Melanocyte of skin (primary cell): ENCODE data around the gene GPA33.

DNA sequence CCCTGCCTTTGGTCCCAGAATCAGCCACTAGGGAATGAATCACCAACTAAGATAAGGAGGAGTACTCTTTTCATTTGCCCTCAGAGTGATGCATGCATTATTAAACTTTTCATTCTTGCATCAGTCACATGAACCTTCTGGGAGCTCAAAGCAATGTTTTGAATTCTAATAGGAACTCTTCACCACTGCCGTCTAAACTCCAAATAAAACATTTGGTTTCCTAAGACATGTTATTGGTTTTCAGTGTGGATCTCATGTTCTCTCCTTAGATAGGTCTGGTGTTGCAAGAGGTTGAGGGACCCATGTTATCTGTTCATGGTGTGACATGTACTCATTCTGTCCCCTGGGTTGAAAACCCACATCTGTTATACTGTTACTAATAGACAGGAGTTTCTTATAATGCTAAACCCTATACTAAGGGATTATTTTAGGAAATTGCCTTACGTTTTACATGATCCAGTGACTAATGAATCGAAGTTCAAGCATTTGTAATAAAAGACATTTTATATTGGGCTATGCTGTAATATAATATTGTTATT is 17.8 kb upstream of the HSD17B7 start:
- CAGE, long polyA plus RNA, 2 experiments: no peak in any of the 2 experiments

GRCh38 chr1:163166688-163167057 is 36.0 kb downstream of the RGS5 start:
- CAGE, long polyA plus RNA, 2 experiments: no peak in any of the 2 experiments

DNA sequence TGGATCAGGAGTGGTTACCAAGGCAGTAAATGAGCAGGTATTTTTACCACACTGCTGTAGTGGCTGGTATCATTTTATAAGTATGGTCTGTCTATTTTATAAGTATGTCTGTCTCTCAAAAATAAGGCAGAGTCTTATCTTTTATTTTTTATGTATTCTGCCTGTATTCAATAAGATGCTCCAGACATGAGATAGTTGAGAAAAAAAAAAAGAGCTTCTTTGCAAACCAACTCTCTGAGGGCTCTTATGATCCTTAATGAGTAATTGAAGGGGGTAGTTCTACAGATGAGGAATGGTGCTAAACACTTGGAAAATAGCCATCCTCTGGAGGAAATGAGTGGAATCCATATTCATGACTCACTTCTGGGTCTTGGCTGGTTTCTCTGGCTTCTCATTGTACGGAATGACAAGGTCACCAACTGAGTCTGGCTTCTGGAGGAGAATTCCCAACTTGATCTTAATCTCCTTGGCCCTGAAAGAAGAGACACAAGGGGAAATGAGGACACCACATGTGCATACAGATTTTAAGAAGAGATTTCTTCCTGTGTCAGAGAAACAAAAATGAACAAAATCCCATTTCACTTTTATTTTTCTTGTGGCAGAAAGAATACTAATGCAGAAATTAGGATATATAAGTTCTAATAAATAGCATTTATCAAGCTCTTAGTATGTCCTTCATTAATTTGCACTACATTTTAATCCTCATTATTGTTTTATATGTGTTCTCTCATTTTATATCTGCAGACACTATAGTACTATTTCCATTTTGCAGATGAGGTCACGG is 34.6 kb downstream of the RGS5 start:
- CAGE, long polyA plus RNA, 2 experiments: no peak in any of the 2 experiments

DNA sequence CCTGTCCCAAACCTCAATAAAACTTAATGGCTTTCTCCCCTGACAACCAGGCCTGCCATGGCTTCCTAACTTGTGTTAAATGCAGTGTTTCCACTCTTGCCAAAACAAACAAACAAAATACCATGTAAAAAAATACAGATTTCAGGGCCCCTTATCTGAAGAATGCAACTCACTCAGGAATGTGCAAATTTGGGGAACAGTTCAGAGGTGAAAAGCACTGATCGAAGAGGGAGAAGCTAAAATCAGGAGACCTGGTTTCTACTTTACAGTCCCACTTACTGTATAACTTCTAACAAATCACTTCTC is 814 bp upstream of the NUF2 start:
- CAGE, long polyA plus RNA, 2 experiments: no peak in any of the 2 experiments

DNA sequence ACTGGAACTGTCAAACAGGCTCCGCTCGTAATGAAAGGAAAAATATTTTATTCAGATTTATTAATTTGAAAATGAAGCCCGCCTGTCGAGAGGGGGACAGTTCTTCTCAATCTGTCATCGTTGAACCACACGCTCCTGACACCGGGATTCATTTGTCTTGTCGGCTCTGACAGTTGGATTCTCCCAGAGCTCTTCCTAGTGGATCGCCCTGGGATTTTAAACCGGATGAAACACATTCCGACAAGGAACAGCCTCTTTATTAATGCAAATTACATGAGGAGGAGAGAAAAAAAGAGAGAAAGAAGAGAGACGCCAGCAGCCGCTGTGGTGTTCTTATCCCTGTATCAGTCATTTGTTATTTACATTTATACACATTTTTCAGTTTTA is 238.2 kb upstream of the PBX1 start:
- CAGE, long polyA plus RNA, 2 experiments: no peak in any of the 2 experiments

DNA sequence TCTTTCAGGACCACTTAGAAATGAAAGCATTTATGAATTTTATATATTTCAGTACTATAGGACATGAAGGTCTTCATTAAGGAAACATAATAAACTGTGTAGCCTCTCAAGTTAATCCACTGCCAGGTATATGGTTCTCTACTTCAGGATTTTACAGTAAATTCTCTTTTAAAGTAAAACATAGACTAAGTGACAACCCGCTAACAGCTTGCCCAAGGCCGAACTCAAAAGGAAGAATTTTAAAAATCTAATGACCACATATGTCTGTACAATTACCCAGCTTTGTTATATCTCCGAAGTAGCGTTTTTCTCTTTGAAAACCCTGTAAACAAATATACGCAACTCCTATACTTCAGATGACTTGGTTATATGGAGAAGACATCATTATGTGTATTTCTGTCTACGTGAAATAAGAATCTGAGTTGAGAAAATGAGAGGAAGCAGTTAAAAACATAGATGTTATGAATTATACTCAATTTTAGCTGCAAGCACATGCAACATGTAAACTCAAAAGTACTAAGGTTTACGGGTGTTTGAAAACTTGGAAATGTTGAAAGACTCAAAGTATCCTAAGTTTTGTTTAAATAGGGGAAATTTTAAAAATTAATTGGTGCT is 2.0 kb downstream of the PBX1 start:
- CAGE, long polyA plus RNA, 2 experiments: no peak in any of the 2 experiments

GRCh38 chr1:164627009-164627718 is 68.2 kb downstream of the PBX1 start:
- CAGE, long polyA plus RNA, 2 experiments: no peak in any of the 2 experiments

- CAGE, long polyA plus RNA, 2 experiments: no peak in any of the 2 experiments
Measured at GRCh38 chr1:164699531-164700890, 141.0 kb downstream of the PBX1 start.

GRCh38 chr1:164709820-164710557 is 151.0 kb downstream of the PBX1 start:
- CAGE, long polyA plus RNA, 2 experiments: no peak in any of the 2 experiments

- CAGE, long polyA plus RNA, 2 experiments: no peak in any of the 2 experiments
Measured at GRCh38 chr1:164712016-164713146, 153.4 kb downstream of the PBX1 start.

GRCh38 chr1:164748048-164749189 is 189.4 kb downstream of the PBX1 start:
- CAGE, long polyA plus RNA, 2 experiments: no peak in any of the 2 experiments

- CAGE, long polyA plus RNA, 2 experiments: no peak in any of the 2 experiments
Measured at GRCh38 chr1:165281146-165281345, 75.5 kb downstream of the LMX1A start.

DNA sequence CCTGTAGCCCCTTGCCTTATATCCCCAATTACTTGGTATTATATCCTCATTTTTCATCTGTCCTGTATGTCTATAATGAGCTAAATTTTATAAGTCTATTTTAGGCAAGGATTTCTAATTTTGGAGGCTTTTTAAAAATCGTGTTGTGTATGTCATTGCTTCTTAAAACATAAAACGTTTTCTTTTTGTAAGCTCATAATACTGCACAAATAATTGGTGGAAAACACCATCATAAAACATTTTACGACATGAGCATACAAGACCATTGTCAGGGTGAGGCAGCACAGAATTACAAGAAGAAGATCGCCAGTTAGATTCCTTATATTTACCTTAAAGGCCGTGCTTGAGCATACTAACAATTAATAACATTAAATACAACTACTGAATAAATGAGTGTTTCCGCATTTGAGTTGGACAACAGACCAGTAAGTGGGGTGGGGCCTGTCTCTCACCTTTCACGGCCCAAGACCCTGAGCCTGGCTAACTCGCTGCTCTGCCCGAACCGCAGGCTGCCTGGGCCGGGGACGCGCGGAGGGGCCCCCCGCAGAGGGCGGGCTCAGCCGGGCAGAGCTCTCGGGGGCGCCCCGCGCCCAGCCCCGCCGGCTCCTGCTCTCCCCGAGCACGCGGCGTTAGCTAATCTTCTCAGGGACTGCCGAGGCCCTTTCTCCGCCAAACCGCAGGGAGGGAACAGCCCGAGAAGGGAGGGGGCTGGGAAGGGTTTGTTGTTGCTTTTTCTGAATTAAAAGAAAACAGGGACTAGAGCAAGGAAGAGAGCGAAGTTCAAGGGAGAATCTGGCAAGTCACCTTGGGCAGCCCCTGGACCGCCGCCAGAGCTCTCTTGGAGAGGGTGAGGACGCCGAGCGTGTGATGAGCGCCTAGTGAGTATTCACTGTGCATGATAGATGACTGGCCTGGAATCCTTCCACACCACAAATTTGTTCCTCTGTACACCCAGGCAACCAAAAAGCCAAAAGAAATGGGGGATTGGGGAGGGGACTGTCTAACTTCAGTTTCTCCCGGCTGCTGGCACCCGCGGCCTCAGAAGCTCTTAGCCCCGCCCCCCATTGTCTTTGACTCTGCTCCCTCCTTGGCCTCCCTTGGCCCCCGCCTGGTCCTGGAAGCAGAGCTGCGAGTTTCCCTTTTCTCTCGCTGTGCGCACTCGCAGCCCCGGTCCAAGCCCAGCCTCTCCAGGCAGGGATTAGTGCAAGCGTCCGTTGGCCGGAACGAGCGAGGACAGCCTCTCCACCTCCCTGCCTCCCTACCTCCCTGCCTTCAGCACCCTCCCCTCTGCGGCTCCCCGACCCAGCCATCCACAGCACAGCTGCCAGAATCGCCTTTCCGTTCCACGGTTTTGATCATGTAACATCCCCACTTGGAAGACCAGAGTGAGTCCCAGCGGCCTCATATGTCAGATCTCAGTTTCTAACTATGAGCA is 19.6 kb upstream of the LMX1A start:
- CAGE, long polyA plus RNA, 2 experiments: no peak in any of the 2 experiments

DNA sequence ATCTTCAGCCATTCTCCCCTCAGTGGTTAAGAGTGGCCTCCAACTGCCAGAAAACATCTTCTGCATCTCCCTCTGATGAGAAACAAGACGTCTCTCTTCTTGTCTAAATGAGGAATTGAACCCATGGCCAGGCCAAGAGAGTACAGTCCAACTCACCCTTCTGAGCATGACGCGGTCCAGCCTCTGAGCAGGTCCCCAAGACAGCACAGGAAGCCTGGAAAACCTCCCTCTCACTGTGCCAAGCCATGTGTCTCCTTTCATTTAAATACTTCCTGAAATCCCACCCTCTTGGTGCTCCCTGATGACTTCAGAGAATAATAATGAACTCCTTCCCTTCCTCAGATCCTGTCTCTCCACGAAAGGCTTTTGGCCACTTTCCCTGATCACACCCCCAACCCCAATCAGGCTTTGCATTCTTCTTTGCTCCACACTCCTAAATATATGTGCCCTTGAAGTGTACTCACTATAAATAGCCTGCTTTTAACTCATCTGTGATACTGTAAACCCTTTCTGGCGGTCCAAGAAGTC is 16.3 kb upstream of the LRRC52 start:
- CAGE, long polyA plus RNA, 2 experiments: no peak in any of the 2 experiments

- CAGE, long polyA plus RNA, 2 experiments: no peak in any of the 2 experiments
Measured at GRCh38 chr1:165539843-165540242, 4.0 kb upstream of the LRRC52 start.

- CAGE, long polyA plus RNA, 2 experiments: no peak in any of the 2 experiments
Measured at GRCh38 chr1:167090230-167091176, at the start of gene GPA33. GPA33 (minus strand) TSS chr1:167090377.

DNA sequence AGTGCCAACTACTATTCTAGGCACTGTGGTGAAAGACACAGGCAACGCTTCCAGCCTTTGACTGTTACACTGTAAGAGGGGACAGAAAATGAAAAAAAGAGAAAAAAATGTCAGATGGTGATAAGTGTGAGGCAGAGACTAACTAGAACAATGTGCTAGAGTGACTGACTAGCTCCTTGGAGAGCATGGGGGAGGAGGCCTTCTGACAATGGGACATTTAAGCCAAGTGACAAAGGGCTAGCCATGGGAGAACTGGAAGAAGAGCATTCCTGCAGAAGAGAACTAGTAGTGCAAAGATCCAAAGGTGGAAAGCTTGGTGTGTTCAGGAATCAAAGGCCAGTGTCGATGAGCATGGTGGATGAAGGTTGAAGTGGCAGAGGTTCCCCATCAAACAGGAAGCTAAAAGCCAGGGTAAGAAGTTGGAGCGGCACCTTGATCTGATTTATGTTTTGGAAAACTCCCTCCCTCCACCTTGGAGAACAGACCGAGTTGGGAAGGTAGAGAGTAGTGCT is 25.8 kb downstream of the STYXL2 start:
- CAGE, long polyA plus RNA, 2 experiments: no peak in any of the 2 experiments

DNA sequence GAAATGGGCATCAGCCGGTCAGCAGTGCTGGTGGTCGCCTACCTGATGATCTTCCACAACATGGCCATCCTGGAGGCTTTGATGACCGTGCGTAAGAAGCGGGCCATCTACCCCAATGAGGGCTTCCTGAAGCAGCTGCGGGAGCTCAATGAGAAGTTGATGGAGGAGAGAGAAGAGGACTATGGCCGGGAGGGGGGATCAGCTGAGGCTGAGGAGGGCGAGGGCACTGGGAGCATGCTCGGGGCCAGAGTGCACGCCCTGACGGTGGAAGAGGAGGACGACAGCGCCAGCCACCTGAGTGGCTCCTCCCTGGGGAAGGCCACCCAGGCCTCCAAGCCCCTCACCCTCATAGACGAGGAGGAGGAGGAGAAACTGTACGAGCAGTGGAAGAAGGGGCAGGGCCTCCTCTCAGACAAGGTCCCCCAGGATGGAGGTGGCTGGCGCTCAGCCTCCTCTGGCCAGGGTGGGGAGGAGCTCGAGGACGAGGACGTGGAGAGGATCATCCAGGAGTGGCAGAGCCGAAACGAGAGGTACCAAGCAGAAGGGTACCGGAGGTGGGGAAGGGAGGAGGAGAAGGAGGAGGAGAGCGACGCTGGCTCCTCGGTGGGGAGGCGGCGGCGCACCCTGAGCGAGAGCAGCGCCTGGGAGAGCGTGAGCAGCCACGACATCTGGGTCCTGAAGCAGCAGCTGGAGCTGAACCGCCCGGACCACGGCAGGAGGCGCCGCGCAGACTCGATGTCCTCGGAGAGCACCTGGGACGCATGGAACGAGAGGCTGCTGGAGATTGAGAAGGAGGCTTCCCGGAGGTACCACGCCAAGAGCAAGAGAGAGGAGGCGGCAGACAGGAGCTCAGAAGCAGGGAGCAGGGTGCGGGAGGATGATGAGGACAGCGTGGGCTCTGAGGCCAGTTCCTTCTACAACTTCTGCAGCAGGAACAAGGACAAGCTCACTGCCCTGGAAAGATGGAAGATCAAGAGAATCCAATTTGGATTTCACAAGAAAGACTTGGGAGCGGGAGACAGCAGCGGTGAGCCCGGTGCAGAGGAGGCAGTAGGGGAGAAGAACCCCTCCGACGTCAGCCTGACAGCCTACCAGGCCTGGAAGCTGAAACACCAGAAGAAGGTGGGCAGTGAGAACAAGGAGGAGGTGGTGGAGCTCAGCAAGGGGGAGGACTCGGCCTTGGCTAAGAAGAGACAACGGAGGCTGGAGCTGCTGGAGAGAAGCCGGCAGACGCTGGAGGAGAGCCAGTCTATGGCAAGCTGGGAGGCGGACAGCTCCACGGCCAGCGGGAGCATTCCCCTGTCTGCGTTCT is 32.4 kb downstream of the STYXL2 start:
- CAGE, long polyA plus RNA, 2 experiments: no peak in any of the 2 experiments

- CAGE, long polyA plus RNA, 2 experiments: no peak in any of the 2 experiments
Measured at GRCh38 chr1:167227621-167228292, 7.1 kb downstream of the POU2F1 start.

GRCh38 chr1:167422381-167423620 is 95.5 kb downstream of the CD247 start:
- CAGE, long polyA plus RNA, 2 experiments: no peak in any of the 2 experiments